Bronchus fibroblast of lung (primary cell): ENCODE measurements around a stretch of chr11.

DNA sequence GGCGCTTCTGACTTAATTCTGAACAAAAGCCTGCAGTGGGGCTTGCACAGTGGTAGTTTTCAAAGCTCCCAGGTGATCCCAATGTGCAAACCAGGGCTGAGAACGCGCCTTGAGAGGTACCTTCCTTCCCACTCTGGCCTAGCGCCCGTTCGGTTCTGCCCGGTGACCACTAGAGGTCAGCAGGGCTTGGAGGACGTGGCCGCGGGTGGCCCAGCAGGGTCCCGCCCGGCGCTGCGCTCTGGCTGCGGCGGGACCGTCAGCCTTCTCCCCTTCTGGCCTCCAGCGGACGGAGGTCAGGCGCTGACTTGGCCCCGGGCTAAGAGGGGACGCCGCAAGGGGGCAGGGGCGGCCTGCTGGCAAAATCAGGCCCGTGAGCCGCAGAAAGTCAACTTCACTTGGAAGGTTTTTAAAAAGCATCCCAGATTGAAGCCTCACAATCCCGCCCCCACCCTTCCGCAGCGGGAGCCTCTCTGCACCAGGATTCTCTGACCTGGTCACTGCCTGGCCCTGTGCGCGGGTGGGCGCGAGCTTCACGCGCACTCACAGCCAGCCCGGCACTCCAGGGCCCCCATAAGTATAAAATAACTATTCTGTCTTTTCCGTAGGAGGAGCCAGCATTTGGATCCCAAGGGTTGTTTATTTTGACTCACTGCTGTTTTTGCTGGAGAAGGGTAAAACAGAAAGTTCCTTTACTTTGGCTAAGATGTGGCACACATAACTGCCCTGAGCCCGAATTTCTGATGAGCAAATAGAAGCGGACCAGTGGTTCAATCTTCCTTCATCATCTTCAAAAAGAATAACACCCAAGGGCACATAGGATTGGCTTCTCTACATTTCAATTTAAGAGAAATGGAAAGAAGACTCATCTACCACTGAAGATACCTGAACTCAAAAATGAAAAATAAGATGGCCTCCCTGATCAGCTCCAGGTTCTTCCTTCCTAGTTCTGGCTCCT, 23.2 kb upstream of the ZBTB16 start:
- RAMPAGE, long total RNA: no peak

GRCh38 chr11:114060465-114061457, 1.2 kb downstream of the ZBTB16 start:
- RAMPAGE, long total RNA: no peak

GRCh38 chr11:114082266-114082703, 22.8 kb downstream of the ZBTB16 start:
- RAMPAGE, long total RNA: no peak

- RAMPAGE, long total RNA: no peak
Observed at GRCh38 chr11:114091787-114092479, 32.4 kb downstream of the ZBTB16 start.

GRCh38 chr11:114111386-114112245, 52.1 kb downstream of the ZBTB16 start:
- RAMPAGE, long total RNA: no peak

DNA sequence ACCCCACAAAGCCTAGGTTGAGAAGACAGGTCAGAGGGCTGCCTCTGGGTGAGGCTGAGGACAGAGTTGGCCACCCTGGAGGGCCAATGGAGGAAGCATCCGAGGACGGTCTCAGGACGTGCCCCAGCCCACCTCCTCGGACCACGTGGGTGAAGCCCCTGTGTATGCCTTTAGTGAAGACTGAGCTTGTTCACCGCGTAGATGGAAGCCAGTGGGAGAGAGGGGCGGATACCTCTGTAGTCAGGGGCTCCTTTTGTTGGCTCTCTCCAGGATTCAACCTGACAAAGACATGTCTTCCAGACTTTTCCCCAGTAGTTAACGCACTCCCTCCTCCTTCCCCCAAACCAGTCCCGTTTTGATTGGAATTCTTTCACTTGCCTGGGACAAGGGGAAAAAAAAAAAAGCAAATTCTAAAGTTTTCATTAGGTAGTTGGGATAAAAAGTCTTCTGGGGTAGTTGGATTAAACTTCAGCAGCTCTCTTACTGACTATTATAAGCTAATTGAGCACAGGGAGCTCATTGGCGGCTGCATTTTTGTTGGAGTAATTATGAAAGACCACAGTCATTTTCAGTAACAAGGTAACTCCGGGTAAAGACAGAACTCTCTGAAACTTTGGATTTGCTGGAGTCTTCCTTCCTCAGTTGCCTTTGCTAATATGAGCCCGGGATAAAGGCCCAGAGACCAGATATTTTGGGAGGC, 110.9 kb downstream of the ZBTB16 start:
- RAMPAGE, long total RNA: no peak

DNA sequence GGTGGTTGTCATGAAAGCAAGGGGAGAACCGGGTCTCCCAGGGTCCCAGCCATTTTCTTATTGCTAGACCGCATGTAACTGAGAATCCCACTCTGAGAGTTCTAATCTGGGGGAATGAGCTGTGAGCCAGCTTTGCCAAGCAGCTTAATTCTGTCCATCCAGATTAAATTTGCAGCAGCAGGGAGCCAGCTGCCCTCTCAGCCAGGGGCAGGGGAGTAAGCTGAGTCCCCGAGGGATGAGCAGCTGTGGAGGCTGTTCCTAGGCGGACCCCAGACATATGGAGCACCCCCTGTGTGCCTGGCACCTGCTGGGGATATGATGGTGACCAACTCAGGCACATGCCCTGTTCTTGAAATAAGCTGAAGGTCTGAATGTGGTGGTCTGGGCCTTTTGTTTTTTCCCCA, 103.5 kb upstream of the NNMT start:
- RAMPAGE, long total RNA: no peak

GRCh38 chr11:114196866-114197377, 99.3 kb upstream of the NNMT start:
- RAMPAGE, long total RNA: no peak

DNA sequence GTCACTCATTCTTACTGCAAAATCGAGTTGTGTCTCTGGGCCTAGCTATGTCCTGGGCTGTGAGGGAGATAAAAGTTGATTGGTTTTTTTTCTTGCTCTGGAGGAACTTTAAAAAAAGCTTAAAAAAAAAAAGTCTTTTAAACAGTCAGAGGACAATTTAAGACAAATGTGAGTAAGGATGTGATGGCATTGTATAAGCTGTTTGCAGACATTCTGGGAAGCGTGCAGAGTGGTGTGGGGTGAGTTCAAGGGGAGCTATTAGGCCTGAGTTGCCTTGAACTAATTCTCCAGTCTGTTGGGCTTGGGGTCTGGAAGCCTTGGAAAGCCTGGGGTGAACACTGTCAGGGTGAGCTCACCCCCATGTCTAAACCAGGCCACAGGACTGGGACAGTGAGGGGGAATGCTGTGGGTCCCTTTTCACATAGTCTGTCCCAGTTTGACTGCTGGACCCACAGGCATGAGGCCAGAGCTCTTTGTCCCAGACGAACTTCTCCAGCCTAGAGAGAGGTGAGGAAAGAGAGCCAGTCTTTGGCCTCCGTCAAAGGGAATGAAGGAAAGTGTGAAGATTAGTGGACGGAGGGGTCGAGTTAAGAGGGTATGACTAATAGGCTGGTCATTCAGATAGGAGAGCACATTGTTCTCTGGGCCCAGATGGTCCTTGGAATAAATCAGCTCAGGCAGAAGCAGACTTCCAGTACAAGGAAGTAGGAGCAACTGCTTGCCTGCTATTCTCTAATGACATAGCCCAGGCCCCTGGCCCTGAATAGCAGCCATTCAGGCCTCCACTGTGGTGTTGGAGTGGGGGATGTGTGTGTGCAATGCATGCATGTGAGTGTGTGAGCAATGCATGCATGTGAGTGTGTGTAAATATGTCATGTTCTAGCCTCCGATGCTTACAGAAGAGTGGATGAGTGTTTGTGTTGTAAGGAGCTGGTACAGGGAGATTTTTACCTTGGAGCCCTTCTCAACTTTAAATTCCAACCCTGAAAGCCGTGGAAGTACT, 76.4 kb upstream of the NNMT start:
- RAMPAGE, long total RNA: no peak

GRCh38 chr11:114226448-114226794, 69.8 kb upstream of the NNMT start:
- RAMPAGE, long total RNA: no peak

DNA sequence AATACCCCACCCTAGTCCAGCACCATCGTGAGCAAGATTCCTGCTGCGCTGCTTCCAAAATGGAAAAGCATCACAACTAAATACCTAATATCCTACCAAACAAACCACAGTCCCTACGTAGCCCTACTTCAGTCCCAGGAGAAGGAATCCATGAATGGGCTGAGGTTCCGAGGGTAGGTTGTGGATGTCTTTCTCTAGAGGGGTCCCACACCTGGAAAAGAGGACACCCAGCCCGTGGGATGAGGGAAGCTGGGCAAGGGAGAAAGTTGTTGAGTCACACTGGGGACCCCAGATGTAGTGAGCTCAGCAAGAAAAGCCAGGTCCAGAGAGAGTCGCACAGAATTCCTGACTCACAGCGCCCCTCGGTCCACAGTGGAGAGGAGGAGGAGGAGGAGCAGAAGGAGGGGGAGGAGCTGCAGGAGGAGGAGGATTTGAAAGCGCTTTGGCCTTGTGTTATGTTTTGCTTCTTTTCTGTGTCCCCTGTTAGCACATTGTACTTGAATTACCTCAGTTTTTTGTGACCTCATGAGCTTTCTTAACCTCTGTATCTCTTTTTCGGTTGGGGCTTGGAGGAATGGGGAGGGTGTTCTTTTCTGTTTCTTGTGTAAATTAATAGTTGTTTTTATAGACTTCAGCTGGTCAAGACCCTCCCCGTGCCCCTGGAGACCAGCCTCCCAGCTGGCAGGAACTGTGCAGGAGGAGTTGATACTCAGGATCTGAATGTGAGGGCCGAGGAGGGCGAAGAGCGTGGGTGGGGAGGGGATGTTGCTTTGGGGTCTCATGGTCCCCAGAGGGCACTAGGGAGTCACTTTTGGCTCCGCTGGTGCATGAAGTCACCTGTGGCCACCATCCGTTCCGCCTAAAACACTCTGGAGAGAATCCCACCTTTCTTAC, 44.6 kb upstream of the NNMT start:
- RAMPAGE, long total RNA: no peak

GRCh38 chr11:114313031-114313669, 17.0 kb downstream of the NNMT start:
- RAMPAGE, long total RNA: no peak

GRCh38 chr11:114319956-114320390, 23.8 kb downstream of the NNMT start:
- RAMPAGE, long total RNA: no peak

DNA sequence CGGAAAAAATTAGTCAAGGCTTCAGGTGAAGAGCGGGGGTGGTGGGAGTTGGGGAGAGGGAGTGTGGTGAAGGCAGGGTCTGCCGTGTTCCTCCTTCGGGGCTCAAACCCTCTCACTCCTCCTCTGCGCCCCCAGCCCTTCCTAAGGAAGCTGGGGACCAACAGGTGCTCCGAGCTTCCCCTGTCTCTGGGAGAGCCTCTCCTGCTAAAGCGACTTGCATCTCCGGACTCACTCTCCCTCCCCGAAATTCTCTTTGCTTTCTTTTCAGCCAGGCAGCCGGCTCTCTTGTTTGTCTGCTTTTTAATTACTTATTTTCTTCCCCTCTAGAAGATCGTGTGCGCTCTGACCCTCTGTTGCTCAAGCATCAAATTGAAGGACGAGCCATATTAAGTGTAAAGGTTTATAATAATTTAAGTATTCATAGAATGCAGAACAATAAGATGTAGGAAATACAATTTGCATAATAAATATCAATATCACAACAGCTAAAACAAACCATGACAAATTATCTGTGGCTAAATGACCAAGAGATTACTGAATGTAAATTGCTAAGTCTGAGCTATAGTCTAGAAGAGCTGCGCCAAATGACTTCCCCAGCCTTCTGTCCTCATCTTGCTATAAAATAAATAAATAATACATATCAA, 1.2 kb upstream of the CADM1 start:
- RAMPAGE, long total RNA: no peak

DNA sequence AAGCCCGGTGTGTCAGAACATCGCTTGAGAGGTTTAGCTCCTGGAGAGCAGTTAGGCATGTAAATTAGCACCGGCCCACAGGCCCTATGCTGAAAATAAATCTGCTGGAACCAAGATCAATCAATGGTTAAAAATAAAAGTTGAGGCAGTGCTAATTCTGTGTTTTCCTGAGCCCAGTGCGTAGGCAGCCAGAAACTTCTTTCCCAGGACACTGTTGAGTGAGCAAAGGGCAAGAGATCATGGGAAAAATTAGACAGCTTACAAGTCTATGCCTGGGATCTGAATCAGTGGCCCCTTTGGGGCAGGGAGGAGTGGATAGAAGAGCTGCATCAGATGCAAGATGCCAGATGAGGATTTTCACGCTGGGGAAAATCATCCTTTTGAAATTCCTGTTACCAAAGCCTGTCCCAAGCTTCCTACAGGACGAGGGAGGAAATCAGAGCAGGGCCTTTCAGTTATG, 539.2 kb downstream of the BUD13 start:
- RAMPAGE, long total RNA: no peak

GRCh38 chr11:116894936-116895637, 57.7 kb upstream of the APOA1 start:
- RAMPAGE, long total RNA: no peak

GRCh38 chr11:116928309-116928780, 90.9 kb upstream of the APOA1 start:
- RAMPAGE, long total RNA: no peak

- RAMPAGE, long total RNA: no peak
Observed at GRCh38 chr11:116955522-116956048, 118.2 kb upstream of the APOA1 start.

GRCh38 chr11:117045890-117046766, 52.1 kb downstream of the SIK3 start:
- RAMPAGE, long total RNA: no peak

- RAMPAGE, long total RNA: no peak
Observed at GRCh38 chr11:117170182-117170977, 8.2 kb upstream of the SIDT2 start.